Osteocyte (in vitro differentiated cells): ENCODE measurements around a stretch of chr14.

GRCh38 chr14:104789749-104790271, 5.7 kb downstream of the AKT1 start:
- PRO-cap, result no peak

GRCh38 chr14:104792481-104792963, 3.0 kb downstream of the AKT1 start:
- PRO-cap, result no peak

- PRO-cap, result no peak
Observed at GRCh38 chr14:104814272-104814705, 13.4 kb downstream of the ZBTB42 start.

DNA sequence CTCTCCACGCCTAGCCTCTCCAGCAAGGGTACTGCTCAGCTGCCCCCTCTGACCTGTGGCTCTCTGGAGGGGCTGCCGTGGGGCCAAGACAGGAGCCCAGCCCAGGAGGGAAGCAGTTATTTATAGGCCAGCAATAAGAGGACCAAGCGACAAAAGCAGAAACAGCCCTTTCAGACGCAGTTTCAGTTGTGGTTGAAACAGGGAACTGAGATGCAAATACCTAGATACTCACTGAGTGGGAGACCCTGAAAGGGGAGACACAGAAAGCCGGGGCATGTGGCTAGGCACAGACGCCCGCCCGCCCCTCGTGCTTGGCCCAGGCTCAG, 1.8 kb downstream of the PLD4 start:
- PRO-cap, result no peak

GRCh38 chr14:105087299-105088124, 22.3 kb upstream of the GPR132 start:
- PRO-cap, result no peak

GRCh38 chr14:105367973-105368601, 30.3 kb upstream of the TEX22 start:
- PRO-cap, result no peak

GRCh38 chr14:105529339-105530755, 3.5 kb downstream of the TMEM121 start:
- PRO-cap, result no peak

DNA sequence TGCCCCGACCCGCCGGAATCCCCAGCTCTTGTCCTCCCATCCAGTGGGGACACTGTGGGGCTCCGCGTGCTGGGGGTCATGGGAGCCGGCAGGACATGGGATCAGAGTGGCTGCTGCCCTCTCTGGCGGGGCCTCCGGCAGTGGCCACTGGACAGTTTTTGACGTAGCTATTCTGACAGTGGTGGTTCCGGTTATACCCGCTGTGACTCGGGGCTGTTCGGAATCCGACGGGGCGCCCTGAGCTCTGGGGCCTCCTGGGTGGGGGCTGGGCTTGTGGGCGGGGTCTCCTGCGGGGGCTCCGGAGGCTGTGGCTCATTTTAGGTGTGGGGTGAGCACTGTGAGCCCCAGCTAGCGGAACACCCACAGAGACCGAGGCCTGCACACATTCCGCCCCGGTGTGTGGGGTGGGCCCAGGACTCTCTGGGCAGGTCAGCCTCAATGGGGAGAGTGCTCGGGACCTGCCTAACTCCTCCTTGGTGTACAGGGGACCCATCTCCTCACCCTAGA, 374.1 kb downstream of the TMEM121 start:
- PRO-cap, result no peak

DNA sequence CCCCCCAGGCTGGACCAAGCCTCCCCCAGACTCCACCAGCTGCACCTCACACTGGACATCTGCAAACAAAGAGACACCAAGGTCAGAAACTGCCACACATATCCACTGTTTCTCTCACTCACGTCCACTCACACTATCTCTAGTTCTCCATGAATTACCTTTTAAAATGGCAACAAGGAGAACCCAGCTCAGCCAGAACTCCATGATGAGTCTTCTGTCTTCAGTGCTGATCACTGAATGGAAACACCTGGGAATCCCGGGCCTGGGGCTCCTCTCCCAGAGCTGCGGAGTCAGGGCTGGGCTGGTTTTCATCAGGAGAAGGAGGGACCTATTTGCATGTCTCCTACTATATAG, 562.0 kb downstream of the TMEM121 start:
- PRO-cap, result no peak

DNA sequence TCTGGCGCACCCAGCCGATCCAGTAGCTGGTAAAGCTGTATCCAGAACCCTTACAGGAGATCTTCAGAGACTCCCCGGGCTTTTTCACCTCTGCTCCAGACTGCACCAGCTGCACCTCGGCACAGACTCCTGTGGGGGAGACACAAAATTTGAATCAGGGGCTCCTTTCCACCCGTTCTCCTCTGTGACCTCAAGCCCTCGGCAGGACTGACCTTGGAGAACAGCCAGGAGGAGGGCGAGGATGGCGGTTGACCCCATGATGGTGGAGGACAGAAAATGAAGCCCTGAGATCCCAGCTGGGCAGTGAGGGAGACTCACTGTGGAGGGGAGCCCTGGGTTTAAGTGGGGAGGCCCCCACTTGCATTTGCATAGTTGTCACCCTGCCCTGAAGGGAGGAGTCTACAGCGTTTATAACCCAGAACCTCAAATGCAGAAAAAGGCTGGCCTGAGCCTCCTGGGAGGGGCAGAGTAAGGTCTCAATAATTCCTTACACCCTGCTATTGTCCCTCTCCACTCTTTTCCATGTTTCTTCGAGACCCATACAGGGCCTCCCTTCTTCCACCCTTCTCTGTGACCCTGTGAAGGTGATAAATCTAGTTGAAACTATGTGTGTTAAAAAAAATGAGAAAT, 1052.7 kb downstream of the TMEM121 start:
- PRO-cap, result no peak

GRCh38 chr14:106698568-106699386, 1172.4 kb downstream of the TMEM121 start:
- PRO-cap, result no peak

GRCh38 chr14:106813389-106813963, 1287.1 kb downstream of the TMEM121 start:
- PRO-cap, result no peak